ENCODE measurements around a stretch of chr2.

- PRO-cap: no peak
- RAMPAGE, long total RNA, 4 experiments: no peak in any of the 4 experiments
Measured at GRCh38 chr2:177265765-177266225, 1.3 kb upstream of the NFE2L2 start.

DNA sequence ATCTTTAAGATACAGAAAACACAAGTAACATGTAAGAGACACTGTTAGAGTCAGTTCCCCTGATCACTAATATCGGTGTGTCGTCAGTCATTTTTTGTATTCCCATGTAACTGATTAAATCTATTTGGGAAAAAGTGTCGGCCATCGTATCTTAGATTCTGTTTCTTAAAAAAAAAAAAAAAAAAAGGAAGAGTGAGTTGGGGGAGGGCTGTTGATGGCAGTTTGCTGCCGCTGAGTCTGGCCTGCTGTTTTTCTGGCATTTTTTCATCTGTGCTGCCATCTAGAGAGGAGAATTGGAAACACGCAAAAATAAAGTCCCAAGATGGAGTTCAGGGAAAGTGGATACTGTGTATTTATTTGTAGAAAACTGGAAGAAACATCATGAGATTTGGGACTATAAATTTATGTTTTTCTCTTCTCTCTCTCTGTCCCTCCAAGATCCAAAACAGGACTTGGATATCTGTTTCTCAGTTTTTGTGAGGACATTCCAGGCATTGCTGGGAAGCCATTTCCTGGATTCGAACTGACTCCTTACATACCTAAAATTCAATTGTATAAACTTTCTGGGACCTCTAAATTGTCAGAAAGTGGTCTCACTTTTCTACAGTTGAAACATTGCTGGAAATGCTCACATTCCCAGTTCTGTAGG is 60.2 kb upstream of the AGPS start:
- PRO-cap: no peak
- RAMPAGE, long total RNA, 4 experiments: no peak in any of the 4 experiments

GRCh38 chr2:177342029-177342808 is 50.4 kb upstream of the AGPS start:
- PRO-cap: no peak
- RAMPAGE, long total RNA, 4 experiments: no peak in any of the 4 experiments

GRCh38 chr2:177352483-177353107 is 40.0 kb upstream of the AGPS start:
- PRO-cap: no peak
- RAMPAGE, long total RNA, 4 experiments: no peak in any of the 4 experiments

DNA sequence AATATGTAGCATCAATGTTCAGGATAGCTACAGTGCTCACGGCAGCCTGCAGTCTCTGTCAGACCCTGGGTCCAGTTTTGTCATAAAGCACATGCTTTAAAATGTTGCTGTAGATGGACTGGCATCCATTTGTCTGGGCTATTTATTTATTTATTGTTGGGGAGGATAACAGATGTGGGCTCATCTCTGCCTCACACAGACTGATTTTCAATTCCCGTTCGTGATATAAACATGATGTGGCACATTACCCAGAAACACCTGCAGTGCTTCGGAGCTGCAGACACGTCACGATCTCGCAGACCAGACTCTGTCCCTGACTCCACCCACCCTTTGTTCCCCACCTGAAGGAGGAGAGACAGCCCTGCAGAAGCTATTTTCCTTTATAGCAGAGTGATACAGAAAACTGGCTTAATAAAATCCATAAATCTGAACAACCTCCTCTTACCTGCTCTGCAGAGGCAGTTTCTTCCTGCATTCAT is 7.7 kb upstream of the TTC30A start:
- PRO-cap: no peak
- RAMPAGE, long total RNA, 4 experiments: no peak in any of the 4 experiments

GRCh38 chr2:178484459-178485166 is 4.4 kb downstream of the PLEKHA3 start:
- PRO-cap: no peak
- RAMPAGE, long total RNA, 4 experiments: no peak in any of the 4 experiments

GRCh38 chr2:178531172-178532066 is 51.2 kb downstream of the PLEKHA3 start:
- PRO-cap: no peak
- RAMPAGE, long total RNA, 4 experiments: no peak in any of the 4 experiments

DNA sequence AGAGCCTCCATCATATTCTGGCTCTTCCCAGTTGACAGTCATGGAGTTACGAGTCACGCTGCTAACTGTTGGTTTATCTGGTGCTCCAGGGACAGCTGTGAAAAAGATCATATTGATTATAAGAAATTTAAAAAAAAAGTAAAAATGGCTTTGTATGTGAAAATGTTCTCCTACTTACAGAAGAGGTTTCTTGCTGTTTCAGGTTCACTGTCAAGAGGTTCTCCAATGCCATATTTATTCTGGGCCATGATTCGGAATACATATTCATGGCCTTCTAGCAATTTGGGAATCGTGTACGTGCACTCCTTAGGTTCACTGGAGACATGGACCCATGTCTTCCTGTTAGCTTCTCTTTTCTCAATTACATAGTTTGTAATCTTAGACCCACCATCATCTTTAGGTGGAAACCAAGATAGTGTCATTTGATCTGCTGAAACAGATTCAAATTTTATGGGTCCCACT is 118.7 kb downstream of the PLEKHA3 start:
- PRO-cap: no peak
- RAMPAGE, long total RNA, 4 experiments: no peak in any of the 4 experiments

DNA sequence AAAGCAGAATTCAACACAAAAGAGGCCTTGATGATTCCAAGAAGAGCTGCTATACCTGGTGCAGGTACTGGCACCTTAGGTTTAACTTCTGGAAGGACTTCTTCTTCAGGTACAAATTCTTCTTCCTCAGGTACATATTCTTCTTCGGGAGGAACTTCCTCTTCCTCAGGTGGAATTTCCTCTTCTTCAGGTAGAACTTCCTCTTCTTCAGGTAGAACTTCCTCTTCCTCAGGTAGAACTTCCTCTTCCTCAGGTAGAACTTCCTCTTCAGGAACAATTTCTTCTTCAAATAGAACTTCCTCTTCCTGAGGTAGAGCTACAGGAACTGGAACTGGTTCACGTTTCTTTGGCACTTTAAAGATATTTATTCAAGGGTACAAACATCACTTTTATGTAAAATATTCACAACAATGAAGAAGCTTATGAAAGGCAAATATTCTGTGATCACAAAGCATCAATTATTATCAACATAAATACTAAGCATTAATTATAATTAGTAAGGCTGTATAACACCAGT is 129.6 kb downstream of the TTN start:
- PRO-cap: no peak
- RAMPAGE, long total RNA, 4 experiments: no peak in any of the 4 experiments

DNA sequence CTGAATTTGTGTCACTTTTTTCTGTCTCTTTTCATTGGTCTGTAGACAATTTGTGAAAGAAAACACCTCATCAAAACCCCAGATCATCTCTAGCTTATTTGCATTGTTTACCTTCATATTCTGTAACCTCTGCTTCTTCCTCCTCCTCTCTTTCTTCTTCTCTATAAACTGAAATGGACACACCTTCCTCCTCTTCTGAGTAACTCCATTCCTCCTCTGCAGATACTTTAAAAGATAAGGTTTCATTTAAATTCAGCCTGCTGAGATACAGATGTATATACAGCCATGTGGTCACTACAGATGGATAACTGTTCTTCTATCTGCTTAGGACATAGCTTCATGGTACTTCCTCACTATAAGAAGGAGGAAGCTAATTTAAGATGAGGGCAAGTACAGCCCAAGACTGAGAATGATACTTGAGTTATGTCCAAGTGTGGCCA is 119.2 kb downstream of the TTN start:
- PRO-cap: no peak
- RAMPAGE, long total RNA, 4 experiments: no peak in any of the 4 experiments

DNA sequence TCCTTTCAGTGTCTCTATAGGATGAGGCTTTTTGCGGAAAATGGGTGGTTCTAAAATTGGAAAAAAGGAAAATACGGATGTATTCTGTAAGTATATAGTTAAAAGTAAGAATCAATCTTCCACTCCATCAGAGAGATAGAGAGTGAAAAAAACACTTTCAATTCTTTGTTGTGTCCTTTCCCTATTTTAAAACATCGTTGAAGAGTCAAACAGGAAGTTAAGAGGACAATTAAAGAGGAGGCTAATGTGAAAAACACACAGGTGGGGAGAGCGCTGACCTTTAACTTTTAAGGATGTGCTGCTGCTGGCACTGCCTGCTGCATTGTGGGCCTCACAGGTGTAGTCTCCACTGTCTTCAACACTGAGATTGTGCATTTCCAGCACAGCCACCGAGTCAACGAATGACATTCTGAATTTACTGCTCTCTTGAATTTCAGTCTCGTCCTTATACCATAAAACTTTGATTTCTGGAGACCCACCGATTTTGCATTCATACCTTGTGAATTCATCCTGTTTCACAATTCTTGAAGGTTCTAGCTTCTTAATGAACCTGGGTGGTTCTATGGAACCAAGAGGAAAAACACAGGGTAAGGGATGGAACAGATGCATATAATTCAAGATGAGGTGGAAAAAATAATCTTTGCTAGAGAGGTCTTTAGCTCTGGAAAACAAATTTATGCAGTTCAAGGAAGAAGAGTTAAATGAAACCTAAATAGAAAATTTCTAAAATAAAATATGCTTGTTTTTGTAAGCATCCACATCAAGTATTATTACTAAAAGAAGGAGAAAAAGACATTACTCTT is 91.8 kb downstream of the TTN start:
- PRO-cap: no peak
- RAMPAGE, long total RNA, 4 experiments: no peak in any of the 4 experiments

- PRO-cap: no peak
- RAMPAGE, long total RNA, 4 experiments: no peak in any of the 4 experiments
Measured at GRCh38 chr2:178725163-178725981, 81.9 kb downstream of the TTN start.

DNA sequence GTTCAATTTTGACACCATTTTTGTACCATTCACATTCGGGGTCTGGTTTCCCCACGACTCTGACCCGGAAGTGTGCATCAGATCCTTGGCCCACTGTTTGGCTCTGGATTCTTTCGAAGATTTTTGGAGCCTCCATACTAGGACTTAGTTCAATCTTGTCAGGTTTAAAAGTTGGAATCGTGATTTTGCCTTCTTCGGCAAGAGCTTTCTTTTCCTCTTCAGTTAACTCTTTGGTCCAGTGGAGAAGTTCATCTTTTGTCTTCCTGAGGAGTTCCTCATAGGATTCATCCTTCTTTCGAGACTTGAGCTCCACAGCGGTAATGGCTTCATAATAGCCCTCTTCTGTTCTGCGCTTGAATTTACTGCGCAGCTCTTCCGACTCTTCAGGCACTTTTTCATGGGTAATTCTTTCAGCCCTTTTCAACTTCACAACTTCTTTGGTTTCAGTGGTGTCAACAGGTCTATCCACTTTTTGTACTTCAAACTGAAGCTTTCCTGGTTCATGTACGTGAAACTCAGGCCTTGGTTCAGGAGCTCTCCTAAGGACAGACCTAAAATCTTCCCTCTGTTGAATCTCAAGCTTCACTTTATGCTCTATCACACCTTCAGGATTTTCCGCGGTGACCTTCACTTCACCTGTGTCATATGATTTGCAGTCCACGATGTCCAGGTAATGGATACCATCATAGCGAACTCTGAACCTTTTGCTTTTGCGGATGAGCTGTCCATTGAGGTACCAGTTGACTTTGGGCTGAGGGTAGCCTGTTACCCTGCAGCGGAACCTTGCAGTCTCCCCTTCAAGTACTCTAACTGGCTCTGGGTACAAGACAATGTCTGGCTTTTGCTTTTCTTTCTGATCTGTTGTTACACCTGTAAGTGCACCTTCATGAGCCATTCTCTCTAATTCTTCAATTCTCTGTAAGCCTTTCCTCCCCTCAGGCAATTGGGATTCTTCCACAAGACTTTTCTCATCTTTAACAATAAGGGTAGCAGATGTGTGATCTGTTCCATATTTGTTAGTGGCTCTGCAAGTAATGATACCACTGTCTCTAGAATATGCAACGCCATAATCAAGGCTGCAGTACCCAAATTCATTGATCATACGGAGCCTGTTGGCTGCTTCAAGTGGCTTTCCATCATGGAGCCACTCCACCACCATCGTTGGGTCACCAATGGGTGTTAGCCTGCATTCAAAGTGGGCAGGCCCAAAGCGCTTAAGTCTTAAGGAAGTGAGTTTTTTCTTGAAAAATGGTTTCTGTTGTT is 31.3 kb downstream of the TTN start:
- PRO-cap: no peak
- RAMPAGE, long total RNA, 4 experiments: start-site peak on the minus strand in 1 of 4 experiments, centred at position 643 of the sequence, 17 reads per replicate

GRCh38 chr2:178806409-178807010 is 713 bp downstream of the TTN start:
- PRO-cap: no peak
- RAMPAGE, long total RNA, 4 experiments: no peak in any of the 4 experiments

DNA sequence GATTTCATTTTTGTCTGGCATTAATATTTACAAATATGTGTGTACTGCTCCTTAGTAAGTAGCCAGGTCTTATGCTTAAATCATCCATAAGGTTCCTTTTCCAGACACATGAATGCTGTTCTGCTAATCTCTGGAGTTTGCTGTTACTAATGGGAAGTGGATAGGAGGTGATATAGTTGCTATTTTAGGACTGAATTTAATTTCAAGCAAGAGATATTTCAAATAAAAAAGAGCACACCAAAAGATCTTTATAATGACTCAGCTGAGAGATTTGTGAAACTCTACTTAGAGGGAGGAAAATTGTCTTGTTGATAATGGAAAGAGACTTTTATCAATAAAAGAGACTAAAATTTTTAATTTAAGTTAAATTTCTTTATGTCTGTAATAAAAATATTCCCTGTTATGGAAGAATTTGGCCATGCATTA is 880 bp upstream of the TTN start:
- PRO-cap: no peak
- RAMPAGE, long total RNA, 4 experiments: no peak in any of the 4 experiments

GRCh38 chr2:178909379-178909843 is 102.2 kb upstream of the TTN start:
- PRO-cap: no peak
- RAMPAGE, long total RNA, 4 experiments: no peak in any of the 4 experiments

GRCh38 chr2:179121757-179122247 is 71.9 kb upstream of the CCDC141 start:
- PRO-cap: no peak
- RAMPAGE, long total RNA, 4 experiments: no peak in any of the 4 experiments

DNA sequence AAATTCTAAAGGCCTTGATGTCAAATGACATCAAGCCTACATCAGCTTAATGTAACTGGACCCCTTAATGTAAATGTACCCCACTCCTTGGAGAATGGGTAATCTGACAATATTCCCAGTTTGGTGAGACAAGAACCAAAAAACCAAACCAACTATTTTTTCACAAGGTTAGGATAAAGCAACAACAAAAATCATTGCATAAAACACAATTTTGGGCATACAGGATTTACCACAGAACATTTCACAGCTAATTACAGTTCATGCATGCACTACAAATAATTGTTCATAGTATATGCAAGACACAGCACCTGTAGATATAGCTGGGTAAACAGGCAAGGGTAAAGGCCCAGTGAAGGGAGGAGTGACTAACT is 73.2 kb upstream of the CCDC141 start:
- PRO-cap: no peak
- RAMPAGE, long total RNA, 4 experiments: no peak in any of the 4 experiments

DNA sequence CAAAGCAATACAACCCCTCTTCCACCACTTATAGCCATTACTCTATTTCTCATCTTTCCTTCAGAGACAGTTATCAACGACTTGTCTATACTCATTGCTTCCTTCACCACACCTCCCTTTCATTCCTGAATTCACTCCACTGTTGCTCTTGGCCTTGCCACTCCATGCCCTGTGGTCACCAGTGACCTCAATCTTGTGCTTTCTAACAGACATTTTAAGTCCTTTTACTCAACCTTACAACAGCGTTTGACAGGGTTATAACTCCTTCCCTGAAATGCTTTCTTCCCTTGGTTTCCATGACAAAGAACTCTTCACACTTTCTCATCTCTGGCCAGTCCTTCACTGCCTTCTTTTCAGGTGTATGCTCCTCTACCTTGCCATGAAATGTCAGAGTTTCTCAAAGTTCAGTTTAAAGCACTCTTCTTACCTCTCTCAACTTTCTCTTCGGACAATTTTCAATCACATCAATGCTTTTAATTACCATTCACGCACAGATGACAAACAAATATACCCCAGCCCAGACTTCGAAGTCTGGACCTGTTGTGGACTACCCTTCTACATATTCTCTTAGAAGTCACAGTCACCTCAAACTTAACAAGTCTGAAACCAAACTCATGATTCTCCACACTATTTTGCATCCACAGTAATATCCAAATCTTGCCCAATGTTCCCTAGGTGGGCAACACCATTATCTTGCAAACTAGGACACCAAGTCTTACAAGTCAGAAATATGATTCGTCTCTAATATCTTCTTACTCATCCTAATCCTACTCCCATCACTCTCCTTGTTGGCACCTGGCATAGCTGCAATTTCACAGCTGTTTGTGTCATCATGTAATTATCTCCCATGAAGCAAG is 90.9 kb upstream of the CCDC141 start:
- PRO-cap: no peak
- RAMPAGE, long total RNA, 4 experiments: no peak in any of the 4 experiments

GRCh38 chr2:180033748-180034744 is 26.9 kb upstream of the CWC22 start:
- PRO-cap: no peak
- RAMPAGE, long total RNA, 4 experiments: no peak in any of the 4 experiments

All from esophagus muscularis mucosa (tissue), 4 donors.